Camera-type eye (tissue), 1 donor: ENCODE results near the gene SLC7A11.

- RAMPAGE, long total RNA = no peak
These were observed 180.9 kb upstream of the PGRMC2 start for GRCh38 chr4:128468448-128468999.

DNA sequence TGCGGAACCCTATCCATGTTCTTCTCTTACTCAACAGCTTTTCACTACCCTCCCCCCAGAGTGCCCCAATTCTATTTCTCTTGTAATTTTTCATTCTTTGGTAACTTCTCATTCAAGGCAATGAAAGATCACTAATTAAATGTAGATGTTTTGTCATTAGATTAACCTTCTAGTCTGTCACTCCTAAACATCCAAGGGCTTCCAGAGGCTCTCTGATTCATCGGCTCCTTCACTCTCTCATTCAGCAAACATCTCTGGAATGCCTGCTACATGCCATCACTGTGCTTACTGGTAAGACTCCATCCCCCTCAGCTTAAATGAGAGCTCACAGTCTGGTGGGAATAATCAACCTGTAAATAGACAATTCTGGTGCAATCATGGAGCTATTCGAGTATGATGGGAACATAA is 241.4 kb upstream of the PGRMC2 start:
- RAMPAGE, long total RNA = no peak

GRCh38 chr4:128783191-128783656 is 26.3 kb upstream of the JADE1 start:
- RAMPAGE, long total RNA = no peak

DNA sequence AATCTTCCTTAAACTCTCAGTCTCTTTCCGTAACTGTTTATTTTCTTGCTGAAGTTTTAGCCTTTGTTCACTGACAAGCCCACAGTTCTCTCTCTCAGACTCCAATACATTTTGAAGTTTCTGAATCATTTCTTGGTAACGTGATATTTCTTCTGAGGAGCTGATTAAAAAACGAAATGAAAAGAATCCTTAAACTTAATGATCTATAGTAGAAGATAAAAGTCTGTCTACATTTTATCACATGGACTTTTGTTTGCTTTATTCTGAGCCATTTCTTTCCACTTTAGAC is 133.5 kb downstream of the JADE1 start:
- RAMPAGE, long total RNA = no peak

GRCh38 chr4:129092661-129093006 is 705 bp downstream of the SCLT1 start:
- RAMPAGE, long total RNA = no peak

DNA sequence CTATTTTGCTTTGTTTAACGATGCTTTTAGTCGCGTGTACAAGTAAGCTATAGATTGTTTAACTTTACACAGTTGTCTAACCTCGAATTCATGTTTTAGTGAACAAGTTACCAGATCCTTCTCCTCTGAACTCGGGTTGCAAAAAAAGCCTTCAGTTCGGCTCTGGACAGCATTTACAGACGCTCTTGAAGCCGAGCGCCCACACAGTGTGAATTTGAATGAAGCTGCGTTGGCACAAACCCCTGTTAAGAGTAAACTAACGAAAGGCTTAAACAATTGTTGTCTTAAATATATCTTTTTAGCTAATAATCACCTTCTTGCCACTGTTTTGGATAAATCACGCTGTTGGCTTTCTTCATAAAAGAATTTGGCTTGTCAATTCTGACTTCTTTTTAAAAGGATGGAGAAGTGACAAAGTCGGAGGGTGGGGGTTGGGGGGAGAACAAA is 4.1 kb downstream of the PCDH10 start:
- RAMPAGE, long total RNA = no peak

DNA sequence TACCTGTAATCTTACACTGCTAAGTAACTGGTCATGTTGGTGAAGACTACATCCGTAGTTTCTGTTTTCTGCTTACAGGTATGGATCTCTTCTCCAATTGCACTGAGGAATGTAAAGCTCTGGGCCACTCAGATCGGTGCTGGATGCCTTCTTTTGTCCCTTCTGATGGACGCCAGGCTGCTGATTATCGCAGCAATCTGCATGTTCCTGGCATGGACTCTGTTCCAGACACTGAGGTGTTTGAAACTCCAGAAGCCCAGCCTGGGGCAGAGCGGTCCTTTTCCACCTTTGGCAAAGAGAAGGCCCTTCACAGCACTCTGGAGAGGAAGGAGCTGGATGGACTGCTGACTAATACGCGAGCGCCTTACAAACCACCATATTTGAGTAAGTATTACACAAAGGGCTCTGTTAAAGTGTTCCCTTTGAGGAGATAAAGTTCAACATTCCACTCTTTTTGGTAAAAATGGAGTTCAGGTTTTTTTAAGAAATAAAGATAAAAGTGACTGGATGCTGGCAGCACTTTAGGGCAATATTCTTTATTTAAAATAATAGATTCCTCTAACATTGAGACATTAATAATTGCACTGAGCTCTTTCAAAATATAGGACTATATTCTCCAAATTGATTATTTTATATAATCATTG is 13.9 kb downstream of the PCDH10 start:
- RAMPAGE, long total RNA = no peak

GRCh38 chr4:134200814-134201239 is 762 bp downstream of the PABPC4L start:
- RAMPAGE, long total RNA = no peak

GRCh38 chr4:135995908-135996220 is 1536.4 kb downstream of the PCDH18 start:
- RAMPAGE, long total RNA = no peak

DNA sequence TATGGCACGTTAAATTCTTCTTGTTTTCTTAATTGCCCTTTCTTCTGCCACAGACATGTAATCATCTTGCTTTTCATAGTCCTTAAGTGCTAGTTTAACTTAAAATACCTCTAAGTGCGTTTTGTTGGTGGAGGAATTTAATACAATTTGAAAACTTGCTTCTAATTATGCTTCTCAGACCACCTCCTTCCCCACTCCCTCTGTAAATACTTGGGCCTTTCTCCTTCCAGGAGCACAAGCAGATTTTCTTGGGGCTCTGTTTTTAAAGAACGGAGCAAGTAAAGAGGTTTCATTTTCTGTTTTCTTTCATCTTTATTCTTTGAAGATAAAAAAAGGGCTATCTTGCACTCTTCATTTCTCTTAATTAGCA is 560 bp upstream of the PCDH18 start:
- RAMPAGE, long total RNA = no peak

GRCh38 chr4:138112660-138113656 is 129.2 kb downstream of the SLC7A11 start:
- RAMPAGE, long total RNA = no peak

DNA sequence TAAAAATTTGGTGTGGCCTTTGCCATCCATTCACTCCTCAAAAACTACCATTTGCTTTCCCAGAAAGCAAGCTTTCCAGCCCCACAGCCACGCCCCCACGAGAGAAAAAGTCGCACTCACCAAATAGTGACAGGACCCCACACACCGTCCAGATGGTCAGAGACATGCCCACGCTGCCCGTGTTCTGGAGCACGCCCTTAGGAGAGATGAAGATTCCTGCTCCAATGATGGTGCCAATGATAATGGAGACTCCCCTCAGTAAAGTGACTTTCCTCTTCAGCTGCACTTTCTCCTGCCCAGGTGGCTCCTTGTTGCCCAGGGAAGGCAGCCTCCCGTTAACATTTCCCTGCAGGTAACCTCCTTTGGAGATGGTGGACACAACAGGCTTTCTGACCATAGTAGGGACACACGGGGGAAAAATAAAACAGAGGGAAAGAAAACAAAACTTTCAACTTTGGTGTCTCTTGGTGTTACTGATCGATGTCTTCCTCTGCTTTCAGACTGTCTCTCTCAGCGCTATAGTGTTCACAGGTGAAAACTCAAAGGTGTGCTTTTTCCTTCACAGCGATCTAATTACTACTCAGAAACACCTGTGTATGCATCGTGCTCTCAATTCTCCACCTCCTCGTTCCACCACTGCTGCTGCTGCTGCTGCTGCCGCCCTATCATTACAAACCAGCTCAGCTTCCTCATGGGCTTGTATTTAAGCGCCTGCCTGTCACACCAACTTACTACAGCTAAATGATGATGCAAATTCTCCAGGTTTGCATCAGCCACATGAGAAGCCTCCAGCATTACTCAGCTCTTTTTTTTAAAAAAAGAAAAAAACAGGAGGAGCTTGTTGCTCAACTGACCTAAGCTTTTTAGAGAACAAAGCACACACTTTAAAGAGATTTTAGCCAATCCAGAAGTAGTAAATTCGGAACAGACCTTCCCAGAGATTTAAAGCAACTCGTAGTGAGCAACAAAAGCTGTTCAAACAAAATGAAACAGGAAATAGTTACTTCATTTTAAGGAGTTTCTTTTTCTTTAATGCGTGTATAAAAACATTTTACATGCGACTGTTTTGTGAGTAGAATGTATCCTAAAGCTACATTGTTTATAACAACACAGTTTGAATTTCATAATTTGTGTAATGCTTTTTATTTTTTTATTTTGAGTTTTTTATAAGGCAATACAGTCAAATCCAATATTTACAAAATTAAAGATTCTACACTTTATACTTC is at the start of gene SLC7A11:
SLC7A11 (minus strand) TSS at position 677 of the 1,226 bp plus-strand sequence.
- RAMPAGE, long total RNA = no peak

DNA sequence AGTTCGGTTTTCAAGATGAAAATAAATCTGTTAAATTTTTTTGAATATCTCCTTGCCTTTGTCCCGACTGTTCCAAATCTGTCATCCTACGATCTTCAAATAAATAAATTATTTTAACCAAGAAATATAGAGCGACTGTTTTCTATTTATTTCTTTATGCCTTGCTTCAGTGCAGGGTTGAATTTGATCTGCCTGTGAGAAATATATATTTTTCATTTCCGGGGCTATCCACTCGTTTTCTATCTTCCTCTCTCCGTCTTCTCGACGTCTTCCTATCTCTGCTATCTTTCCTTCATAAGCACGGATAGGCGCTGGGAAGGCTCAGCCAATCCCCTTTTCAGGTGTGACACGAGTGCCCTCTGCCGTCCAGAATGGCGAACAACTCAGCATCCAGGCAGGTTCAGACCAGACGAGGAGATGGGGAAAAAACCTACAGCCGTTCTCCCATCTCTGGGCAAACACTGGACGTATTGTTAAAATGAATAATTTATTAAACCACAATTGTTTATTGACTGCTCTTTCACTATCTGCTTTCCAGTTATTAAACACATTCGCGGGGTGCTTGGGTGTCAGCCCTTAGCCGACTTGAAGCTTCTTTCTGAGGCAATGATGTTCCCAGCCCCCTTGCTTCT is 96.5 kb upstream of the NOCT start:
- RAMPAGE, long total RNA = no peak

GRCh38 chr4:138981812-138982207 is 33.8 kb upstream of the NOCT start:
- RAMPAGE, long total RNA = no peak

GRCh38 chr4:138982208-138982502 is 33.4 kb upstream of the NOCT start:
- RAMPAGE, long total RNA = no peak

GRCh38 chr4:139049305-139049635 is 33.7 kb downstream of the NOCT start:
- RAMPAGE, long total RNA = no peak

DNA sequence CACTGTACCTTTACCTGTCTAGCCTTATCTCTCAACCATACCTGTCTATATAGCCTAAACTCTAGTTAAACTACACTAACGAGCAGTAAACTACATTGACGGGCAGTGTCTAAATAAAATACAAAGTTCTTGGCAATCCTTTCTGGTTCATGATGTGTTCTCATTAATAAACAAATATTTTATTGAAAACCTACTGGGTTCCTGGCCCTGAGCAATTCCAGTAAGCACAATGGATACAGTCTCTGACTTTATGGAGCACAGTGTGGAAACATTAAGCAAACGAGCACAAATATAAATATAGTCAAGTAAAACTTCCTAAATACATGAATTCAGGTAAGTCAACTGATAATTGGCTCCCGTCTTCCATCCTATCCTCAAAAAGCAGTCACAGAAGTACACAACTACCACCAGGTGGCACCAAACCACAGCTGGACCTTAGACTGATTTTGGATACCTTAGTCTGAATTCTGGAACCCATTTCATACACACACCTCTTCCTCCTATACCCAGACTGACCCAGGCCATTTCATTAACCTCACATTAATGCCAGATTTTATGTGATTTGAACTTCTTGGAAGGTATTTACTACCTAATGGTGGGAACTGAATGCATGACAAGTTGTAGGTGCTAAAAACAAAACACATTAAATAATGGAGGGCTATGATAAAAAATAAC is 77.7 kb downstream of the ELF2 start:
- RAMPAGE, long total RNA = no peak

DNA sequence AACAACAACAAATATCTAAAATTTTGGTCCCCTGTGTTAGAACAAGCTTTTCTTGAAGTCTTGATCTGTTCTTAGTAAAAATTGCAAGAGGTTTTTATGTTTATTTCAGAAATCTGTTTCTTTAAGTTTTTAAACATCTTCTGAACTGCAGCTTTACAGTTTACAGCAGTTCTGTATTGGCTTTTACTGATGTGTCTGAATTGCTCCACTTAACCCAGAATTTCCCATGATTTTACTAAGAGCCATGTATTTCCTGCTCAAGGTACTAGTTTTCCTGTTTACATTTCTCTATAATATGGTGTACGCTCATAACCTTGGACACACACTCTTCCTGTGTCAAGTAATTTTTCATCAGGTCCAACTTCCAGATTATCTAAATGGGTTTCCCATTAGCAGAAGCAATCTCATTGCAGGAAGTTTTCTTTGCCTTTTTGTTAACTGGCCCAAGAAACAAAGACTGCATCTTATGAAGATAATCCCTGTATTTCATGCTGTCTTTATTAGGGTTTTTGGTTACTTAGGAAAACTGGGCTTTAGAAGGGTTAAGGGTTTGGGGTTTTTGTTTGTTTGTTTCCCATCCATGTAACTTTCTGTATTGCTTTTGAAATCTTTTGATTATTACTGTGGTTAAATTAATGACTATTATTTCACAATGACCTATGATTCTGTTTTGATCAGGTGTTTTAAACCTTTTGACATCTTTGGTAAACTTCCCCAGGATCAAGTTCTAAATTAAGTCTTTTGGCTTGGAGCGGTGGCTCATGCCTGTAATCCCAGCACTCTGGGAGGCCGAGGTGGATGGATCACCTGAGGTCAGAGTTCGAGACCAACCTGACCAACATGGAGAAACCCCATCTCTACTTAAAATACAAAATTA is 12.1 kb downstream of the ELF2 start:
- RAMPAGE, long total RNA = no peak

DNA sequence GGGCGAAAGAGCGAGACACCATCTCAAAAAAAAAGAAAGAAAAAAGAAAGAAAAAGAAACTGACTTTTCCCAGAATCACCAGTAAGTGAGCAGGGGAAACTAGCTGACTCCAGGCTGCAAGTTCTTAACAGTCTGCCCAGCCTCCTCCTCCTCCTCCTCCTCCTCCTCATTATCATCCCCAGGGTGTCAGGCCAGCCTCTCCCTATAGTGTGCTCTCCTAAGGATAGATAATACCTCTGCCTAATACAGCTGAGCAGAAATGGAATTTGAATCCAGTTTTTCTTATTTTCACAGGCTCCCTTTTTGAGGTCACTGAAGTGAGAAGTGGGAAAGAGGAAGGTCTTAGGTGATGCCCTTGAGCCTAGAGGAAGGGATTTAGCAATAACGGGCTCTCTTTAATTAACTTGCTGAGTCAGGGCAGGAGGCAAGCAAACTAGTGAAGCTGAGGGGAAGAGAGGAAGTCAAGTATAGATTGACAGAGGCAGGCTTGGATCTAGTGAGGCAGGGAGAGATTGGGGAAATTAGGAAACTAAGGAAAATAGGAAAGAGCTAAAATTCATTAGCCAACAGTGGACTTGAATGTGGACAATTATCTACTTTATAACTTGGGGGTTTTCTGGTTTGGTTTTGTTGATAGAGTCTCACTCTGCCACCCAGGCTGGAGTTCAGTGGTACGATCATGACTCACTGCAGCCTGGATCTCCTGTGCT is 12.0 kb upstream of the ELF2 start:
- RAMPAGE, long total RNA = no peak

DNA sequence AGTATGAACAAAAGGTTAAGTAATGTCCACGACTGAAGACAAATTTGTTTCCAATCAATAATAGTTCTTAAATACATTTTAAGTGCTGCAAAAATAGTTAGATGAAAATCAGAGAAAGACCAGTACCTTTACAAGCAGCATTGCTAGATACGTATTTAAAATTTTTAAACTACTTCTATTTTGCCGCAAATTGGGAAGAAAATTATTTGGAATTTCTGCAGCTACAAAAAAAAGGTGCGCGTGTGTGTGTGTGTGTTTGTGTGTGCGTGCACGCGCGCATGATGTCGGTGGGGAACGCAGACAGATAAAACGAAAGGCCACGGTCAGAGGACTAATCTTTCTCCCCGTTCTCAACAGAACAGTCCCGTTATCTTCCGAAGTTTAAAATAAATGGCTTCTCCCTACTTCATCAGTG is 1.7 kb downstream of the MGARP start:
- RAMPAGE, long total RNA = no peak